Renal cortical epithelial cell (primary cell): Measurements from ENCODE around the genes ELOVL6 and NEUROG2.

- RRBS, result no CpG with 5 or more reads among the region's 7 CpGs
Measured at GRCh38 chr4:108034618-108034990, 44.9 kb downstream of the HADH start.

- RRBS, result no CpG with 5 or more reads among the region's 5 CpGs
Measured at GRCh38 chr4:108045563-108046273, 56.0 kb downstream of the HADH start.

GRCh38 chr4:108342678-108342877, 173.8 kb upstream of the LEF1 start:
- RRBS, result no CpG with 5 or more reads among the region's 2 CpGs

- RRBS, result no CpG with 5 or more reads among the region's 2 CpGs
Measured at GRCh38 chr4:108527809-108528159, 92.6 kb upstream of the RPL34 start.

DNA sequence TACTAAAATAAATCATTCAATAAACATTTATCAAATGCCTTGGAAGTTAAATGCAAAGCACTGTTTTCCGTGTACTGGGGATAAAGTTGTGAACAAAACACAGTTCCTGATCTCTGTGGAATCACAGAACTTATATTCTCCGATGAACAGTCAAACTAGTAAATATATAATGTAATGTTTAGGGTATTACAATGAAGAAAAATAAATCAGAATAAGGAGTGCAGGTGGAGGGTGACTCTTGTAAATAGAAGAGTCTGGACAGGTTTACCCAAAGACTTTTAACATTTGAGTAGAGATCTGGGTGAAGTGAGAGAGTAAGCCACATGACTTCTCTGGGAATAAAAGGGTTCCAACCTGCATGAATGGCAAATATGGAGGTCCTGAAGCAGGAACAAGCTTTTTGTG, 51.2 kb upstream of the MCUB start:
- RRBS, result no CpG with 5 or more reads among the region's 2 CpGs

GRCh38 chr4:109599360-109599639, 39.3 kb downstream of the MCUB start:
- RRBS, result no CpG with 5 or more reads among the region's 2 CpGs

DNA sequence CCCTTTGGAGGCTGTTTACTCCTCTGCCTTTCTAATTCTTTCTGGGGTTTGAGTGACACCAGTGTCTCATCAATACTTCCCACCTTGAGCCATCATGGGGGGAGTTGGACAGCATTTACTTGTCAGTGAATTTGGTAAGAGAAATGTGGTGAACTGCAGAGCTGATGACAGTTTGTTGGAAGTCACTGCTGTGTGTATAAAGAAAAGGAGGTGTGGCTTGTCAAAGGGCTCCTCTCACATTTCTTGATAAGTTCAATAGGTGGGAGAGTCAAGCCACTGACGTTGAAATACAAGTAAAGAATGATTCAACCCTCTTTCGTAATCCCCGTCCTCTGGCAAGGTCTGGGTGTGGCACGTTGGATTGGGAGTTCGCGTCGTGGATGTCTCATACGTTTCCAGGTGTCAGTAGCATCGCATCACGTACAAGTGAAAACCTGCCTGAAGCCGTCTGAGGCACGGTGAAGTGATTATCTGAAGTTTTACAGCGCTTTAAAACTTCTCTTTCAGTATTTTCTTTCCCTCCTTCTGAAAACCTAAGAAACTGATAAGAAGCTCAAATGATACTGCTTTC, 76.3 kb downstream of the EGF start:
- RRBS, result no CpG with 5 or more reads among the region's 13 CpGs

GRCh38 chr4:110059517-110060343, 138.7 kb downstream of the ELOVL6 start:
- RRBS, result no CpG with 5 or more reads among the region's 4 CpGs

DNA sequence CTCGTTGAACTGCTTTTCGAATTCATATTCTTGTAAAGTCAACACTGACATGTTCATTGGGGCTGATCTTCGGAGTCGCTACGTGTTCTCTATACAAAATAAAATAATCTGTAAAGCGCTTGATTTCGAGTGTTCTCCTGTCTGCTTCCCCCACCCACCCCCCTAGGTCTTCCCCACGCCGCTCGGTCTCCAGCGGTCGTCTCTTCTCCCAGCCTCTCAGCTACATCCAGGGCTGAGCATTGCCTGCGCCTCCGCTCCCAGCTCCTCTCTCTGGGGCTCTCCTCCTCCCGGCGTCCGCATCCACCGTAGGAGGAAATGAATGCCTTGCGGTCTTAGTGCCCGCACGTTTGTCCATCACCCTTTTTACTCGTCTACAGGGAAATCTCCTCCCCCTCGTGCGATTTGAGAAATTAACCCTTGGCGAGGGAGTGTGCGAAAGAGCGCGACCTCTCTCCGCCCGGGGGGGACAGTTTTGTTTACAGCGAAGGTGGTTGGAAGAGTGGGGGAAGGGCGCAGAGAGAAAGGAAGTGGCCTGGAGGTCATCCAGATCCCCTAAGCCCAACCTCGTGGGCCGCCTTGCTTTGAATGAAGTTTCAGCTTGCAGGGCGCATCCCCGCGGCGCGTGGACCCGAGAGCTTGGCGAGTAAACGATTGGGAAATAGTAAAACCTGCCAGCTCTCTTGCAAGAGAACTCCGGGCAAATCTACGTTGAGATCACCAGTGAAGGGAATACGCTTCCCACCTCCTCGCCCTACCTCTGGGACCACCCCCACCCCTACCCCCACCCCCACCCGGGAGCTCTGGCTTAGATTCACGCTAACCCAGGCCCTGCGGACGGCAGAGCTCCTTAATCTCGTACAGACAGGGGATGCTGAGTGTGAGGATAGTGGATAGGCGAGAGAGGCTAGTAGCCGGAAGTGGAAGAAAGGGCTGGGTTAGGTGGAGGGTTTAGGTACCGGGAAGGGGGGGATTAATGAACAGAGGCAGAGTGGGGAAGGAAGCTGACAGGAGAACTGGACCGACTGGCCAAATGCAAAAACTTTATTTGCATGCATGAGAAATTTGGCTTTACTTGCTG, at the start of gene ELOVL6:
Gene ELOVL6, minus strand, starts transcription at position 337 of the 1,078 bp plus-strand sequence.
- RRBS, result 0% methylated on average over 2 of the region's 55 CpGs

- RRBS, result no CpG with 5 or more reads among the region's 3 CpGs
Measured at GRCh38 chr4:110287117-110287451, 88.7 kb upstream of the ELOVL6 start.

DNA sequence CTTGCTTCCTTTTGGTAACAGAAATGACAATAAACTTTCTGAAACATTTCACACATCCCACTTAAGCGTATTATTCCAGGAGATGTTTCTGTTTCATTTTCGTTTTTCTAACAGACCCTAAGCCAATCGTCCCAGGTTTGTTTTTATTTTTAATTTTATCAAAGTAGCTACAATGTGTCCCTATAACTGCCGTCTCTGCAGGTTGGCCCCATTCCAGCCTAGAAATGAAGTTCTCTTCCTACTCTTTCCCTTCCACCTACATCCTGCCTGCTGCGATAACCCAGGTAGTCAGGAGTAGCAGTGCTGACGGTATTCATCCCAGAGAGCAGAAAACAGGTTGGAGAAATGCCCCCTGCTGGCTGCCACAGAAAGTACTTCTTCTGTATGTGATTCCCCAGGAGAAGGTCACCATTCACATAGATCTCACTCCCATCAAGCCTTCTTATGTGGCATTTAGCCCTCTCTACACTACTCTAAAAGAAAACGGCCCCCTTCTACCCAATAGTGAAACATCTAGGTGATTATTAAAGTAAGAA, 40.3 kb downstream of the ENPEP start:
- RRBS, result no CpG with 5 or more reads among the region's 7 CpGs

GRCh38 chr4:110628655-110629126, 5.8 kb upstream of the PITX2 start:
- RRBS, result no CpG with 5 or more reads among the region's 25 CpGs

- RRBS, result no CpG with 5 or more reads among the region's 17 CpGs
Measured at GRCh38 chr4:111337187-111337657, 714.3 kb upstream of the PITX2 start.

GRCh38 chr4:111989772-111990249, 155.4 kb upstream of the FAM241A start:
- RRBS, result no CpG with 5 or more reads among the region's 2 CpGs

GRCh38 chr4:112141329-112141672, 4.0 kb upstream of the FAM241A start:
- RRBS, result no CpG with 5 or more reads among the region's 2 CpGs

DNA sequence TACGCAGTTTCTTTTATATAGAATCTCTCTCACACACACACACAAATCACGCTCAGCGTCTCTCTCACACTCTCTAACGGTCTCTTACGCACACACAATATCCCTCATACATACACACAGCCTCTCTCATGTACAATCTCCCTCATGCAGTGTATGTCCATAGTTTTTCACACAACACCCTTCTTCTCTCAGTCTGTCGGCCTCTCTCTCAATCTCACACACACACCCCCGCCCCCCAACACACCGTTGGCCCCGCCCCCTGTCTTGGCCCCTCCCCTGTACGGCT, 225 bp upstream of the FAM241A start:
- RRBS, result no CpG with 5 or more reads among the region's 10 CpGs

DNA sequence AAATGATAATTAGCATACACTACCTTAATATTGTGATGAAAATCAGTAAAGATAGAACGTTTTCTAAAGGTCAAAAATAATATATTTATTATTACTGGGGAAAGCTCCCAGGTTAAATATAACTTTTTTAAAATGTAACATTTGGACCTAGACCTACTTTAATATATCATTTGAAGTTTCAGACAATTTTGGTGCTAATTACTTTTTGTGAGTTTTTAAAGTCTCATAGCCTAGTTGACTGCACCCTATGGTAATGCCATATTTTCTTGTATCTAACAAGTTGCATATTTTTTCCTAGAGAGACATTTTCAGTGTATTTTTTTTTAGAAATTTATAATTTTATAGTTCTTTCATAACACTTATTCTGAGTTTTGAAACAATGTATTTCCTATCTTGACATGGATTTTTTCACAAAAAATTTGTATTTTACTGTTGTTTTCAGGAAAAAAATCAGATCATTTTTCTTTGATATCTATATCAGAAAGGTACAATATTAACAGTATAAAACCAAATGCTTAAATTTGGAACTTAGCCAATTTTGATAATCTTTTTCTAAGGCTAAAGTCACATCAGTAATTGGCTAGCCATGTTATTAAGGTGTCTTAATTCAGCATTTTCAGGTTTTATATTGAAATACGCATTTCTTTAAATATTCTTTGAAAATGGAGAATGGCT, 42.3 kb downstream of the FAM241A start:
- RRBS, result no CpG with 5 or more reads among the region's 2 CpGs

- RRBS, result no CpG with 5 or more reads among the region's 2 CpGs
Measured at GRCh38 chr4:112257198-112257397, 25.5 kb downstream of the AP1AR start.

- RRBS, result no CpG with 5 or more reads among the region's 13 CpGs
Measured at GRCh38 chr4:112516091-112516404, at the start of gene NEUROG2. NEUROG2 (minus strand) TSS chr4:112516180.

GRCh38 chr4:112564721-112565078, 48.7 kb upstream of the NEUROG2 start:
- RRBS, result no CpG with 5 or more reads among the region's 17 CpGs